Osteocyte (in vitro differentiated cells): ENCODE measurements around the genes OR10A6, NLRP10 and RPL27A.

- PRO-cap = no peak
Observed at GRCh38 chr11:7896569-7896893, 34.5 kb downstream of the OR10A6 start.

- PRO-cap = no peak
Observed at GRCh38 chr11:7931137-7931658, at the start of gene OR10A6. OR10A6 (minus strand) TSS chr11:7931268.

- PRO-cap = no peak
Observed at GRCh38 chr11:7965249-7965512, at the start of gene NLRP10. NLRP10 (minus strand) TSS chr11:7965447.

DNA sequence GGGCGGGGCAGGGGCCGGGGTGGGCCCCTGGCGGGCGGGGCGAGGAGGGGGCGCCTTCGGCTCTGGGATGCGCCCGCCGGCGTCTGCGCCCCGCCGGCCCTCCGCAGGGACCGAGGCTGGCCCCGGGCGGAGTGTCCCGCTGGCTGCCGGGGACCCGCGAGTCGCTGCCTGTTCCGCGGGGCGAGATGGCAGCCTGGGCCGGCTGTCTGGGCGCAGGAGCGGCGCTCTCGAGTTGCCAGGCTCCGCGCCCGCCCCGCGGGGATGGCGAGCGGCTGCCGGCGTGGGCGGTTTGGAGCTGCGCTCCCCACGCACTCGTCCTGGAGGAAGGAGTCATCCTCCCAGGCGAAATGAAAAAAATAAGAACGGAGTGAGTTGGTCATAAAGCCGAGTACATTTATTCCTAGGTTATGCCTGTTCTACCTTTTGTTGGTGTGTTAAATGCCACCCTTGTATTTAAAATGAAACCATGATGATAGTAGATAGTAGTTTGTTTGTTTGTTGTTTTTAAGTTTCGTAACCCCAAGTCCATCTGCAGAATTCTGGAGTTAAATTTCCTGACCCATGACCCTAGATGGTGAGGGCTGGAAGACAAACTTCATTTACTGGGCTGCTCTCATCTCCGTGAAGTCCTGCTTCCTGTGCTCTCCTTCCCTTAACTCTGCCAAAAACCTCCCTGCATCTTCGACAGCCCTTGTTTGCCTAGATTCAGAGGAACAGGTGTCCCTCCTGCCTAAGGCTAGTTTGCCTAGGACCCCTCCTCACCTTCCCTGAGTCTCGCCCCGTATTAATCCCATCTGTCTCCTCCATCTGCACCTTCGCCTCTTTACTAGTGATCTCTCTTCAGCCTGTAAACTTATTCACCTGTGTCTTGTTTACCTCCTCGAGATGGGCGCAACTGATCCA lies 32.8 kb downstream of the EIF3F start:
- PRO-cap = unidirectional peak, minus-strand start at position 208 of the sequence

DNA sequence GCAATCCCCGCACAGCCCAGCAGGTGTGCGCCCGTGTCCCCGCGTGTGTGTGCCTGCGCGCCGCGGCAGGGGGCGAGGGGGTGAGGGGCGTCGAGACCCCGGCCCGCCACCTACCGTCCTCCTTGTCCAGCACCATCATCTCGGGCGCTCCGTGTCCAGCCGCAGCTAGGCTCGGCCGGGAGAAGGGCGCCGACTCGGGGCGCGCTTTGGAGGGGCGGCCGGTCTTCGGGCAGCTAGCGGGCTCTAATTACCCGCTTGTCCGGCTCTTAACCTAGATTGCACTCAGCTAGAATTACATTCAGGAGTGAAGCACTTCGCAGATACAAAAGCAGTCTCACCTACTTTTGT lies 480 bp downstream of the LMO1 start:
- PRO-cap = no peak

- PRO-cap = no peak
Observed at GRCh38 chr11:8643766-8644254, 38.7 kb downstream of the TRIM66 start.

- PRO-cap = bidirectional peak, plus-strand start at chr11:8682792, minus-strand start at chr11:8682654; unidirectional peak, minus-strand start at chr11:8683212; unidirectional peak, minus-strand start at chr11:8683231
Observed at GRCh38 chr11:8682505-8683706, at the start of gene RPL27A. RPL27A (plus strand) TSS chr11:8682792.

DNA sequence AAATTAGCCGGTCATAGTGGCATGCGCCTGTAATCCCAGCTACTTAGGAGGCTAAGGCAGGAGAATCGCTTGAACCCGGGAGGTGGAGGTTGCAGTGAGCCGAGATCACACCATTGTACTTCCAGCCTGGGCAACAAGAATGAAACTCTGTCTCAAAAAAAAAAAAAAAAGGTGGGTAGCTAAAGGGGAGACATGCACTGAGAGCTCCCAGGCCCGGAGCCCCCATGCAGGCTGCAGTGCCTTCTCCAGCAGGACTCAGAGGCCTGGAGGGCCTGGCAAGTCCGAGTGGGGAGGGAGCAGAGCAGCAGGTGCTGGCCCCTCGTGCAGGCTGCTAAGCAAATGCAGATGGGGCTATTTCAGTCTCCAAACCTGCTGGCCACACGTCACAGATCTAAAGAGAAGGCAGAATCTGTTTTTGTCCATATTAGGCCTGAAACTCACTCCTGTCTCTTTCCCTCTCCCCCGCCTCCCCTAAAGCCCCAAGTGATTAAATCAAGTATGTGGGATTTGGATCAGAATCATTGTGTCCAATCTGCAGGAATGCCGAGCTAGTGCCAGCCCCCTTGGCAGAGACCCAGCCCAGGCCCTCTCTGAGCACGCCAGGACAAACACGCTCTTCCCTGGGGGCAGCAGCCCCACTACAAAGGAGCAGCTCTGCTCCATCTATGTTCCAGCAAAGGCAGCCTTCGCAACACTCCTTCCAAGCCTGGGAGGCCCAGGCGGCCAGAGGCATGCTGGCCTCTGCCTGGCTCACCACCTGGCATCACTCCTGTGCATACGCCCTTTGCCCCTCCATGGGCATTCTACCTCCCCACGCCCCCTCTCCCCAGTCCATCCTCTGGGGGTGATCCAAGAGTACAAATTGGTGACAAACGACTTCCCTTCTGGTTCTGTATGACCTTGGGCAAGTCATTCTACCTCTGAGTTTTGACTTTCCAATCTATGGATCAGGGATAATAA lies 26.5 kb downstream of the RPL27A start:
- PRO-cap = bidirectional peak, plus-strand start at position 515 of the sequence, minus-strand start at position 340 of the sequence

- PRO-cap = no peak
Observed at GRCh38 chr11:8765378-8765663, 45.2 kb downstream of the DENND2B start.

DNA sequence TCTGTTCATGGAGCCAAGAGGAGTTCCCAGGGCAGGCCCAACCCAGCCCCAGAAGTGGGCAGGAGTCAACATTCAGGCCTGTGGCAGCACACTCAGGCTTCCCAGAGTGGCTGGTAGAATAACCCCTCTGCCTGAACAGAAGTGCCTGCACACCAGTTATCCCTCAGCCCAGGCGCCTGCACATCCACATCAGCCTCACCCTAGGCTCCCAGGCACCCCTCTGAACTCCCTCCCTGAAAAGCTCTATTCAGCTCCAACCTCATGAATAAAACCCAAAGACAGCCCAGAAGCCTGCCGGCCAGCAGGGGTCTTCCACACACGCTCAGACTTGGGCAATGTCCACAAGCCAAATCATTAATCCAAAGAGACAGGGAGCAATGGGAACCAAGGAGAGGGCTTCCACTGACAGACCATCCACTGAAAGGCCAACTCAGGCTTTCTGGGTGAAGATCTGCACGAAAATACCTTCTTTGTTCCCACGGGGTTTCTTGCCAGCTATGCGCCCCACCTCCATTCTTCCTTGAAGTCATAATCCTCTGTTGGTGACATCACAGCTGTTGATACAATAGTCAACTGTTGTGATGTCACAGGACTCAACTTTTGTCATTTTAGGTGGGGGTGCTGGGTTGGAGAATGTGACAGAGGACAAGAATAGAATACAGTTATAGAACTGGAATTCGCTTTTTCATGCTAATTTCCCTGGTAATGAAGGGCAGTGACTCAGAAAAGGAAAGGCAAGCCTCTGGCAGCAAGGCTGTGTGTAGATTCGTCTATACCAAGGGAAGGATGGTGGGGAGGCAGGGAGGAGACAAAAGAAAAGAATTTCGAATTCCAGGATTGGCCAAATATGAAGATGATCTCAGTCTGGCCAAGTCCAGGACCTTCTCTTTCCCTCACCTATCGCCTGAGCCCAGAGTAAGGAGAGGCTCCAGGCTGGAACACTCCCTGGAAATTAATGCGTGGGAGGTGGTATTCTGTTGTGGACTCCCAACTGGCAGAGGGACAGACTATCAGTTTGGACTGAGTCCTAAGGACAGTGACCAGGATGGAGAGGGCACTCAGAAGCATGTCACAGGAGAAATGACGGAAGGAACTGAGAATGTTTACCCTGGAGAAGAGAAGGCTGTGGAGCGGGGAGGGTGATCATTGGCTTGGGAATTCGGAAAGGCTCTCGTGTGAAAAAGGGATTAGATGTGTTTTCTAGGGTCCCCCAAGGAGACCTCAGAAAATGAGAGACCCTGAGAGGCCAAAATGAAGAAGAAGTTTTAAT lies 43.9 kb downstream of the DENND2B start:
- PRO-cap = no peak

- PRO-cap = no peak
Observed at GRCh38 chr11:8778164-8778947, 32.1 kb downstream of the DENND2B start.

GRCh38 chr11:8806442-8807006 lies 4.0 kb downstream of the DENND2B start:
- PRO-cap = no peak

DNA sequence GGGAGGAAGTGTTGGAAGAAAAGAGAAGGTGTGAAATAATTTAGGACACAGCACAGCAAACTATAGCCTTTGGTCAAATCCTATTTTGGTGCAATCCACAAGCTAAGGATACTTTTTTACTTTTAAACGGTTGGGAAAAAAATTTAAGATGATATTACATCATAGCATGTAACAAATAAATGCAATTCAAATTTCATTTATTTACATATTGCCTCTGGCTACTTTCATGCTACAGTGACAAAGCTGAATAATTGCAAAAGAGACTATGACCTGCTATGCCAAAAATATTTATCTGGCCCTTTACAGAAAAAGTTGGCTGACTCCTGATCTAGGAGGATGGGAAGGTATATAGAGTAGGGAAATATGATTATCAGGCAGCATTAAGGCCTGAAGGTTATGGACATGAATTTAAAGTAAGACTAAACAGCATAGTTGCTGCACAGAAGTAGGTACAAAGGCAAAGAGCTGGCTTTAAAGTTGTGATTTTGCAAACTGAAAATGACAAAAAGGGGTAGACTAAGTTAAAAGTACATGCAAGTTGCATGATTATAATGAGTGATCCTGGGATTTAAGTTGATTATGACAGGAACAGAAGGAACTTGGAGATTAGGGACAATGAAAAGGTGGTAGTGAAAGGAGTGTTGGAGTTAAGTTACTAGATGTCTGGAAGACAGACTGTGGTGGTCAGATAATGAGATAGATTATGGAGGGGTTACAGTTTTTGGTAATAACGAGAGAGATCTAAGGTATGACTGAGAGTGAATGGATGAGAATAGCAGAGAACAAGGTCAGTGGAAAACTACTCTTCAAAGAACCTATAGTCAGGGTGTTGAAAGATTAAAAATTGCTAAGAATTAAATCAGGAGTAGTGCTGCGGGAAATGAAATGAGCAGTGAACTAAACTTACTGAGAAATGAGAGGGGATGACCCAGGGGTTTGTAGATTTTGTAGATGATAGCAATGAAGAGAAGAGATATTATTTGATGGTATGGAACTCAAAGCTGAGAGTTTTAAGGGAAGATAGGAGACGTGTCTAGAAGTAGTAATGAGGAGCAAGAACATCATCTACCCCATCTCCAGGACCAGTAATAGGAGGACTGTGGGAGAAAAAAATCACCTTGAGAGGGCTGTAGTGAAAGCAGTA lies 7.6 kb upstream of the TMEM9B start:
- PRO-cap = no peak

DNA sequence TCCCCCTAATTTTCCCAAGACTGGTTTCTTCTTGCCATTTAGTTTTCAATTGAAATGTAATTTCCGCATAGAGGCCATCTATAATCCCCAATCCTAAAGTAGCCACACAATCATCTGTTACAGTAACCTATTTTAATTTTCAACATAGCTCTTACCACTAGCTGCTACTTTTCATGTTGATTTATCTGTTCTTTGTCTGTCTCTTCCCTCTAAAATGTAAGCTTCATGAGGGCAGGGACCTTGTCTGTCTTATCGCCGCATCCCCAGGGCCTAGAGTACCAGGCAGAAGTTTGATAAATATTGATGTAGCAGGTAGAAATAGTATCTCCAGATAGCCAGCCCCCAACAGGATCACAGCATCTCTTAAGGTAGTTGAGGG lies 14.9 kb upstream of the NRIP3 start:
- PRO-cap = no peak

- PRO-cap = no peak
Observed at GRCh38 chr11:9265846-9266331, 739 bp upstream of the DENND5A start.

GRCh38 chr11:9362312-9362650 lies 22.2 kb upstream of the IPO7 start:
- PRO-cap = no peak

DNA sequence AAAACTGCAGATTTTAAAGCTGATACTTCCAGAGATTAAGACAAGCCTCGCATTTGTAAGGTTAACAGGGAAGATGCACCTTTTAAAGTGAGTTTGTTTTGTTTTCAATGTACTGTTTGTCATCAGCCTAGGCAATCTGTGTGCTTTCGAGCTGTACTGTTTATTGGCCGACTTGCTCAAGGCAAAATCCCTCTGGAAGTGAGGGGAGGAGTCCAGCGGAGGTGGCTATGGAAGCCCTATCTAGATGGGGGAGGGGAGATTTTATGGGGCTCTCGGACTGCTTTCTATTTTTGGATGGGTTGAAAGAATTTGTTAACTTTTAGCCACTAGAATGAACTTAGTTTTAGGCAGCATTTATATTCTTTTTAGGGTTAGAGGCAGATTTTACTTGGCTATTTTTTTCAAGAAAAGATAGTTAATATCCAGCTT lies 1.8 kb downstream of the WEE1 start:
- PRO-cap = bidirectional peak, plus-strand start outside the sequence, minus-strand start at position 200 of the sequence

DNA sequence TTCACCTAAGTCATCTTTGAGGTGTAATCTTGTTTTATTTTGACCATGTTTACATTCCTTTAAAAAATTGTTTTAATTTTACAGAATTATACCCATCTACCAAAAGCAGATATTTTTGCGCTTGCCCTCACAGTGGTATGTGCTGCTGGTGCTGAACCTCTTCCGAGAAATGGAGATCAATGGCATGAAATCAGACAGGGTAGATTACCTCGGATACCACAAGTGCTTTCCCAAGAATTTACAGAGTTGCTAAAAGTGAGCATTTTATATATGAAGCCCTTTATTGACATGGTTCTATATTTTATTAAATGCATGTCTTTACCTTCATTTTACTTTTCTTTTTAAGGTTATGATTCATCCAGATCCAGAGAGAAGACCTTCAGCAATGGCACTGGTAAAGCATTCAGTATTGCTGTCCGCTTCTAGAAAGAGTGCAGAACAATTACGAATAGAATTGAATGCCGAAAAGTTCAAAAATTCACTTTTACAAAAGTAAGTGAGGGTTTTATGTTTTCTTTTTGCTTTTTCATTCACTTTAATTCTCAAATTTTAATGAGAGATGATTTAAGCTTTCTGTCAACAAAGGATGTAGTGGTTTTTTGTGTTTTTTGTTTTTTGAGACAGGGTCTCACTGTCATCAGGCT lies 13.0 kb downstream of the WEE1 start:
- PRO-cap = no peak

DNA sequence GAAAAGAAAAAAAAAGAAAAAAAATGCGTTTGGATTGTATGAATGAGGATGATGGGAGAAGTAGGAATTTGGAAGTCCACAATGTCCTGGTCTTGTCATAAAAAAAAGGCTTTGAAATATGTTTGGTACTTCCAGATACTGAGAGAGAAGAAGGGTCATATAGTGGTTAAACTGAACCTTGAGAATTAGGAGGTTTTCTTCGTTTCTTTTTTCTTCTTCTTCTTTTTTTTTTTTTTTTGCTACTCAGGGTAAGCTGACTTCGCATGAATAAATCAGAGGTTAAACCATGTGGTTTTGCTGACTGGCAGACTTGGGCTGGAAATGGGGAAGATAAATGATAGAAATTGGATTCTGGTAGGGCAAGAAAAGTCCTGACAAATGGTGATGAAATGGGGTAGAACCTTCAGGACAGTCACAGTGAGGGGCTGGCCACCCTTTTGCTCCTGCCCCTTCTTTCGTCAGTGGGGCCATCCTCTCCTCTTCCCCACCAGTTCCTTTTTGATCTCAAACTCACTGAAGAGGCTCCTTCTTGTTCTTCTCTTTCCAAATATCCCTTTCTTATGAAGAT lies 1.7 kb upstream of the SWAP70 start:
- PRO-cap = no peak

- PRO-cap = no peak
Observed at GRCh38 chr11:9701723-9702356, 38.0 kb downstream of the SWAP70 start.